Right lobe of liver (tissue), 4 donors: Measurements from ENCODE around the genes MAGEA4, GABRQ and L1CAM.

DNA sequence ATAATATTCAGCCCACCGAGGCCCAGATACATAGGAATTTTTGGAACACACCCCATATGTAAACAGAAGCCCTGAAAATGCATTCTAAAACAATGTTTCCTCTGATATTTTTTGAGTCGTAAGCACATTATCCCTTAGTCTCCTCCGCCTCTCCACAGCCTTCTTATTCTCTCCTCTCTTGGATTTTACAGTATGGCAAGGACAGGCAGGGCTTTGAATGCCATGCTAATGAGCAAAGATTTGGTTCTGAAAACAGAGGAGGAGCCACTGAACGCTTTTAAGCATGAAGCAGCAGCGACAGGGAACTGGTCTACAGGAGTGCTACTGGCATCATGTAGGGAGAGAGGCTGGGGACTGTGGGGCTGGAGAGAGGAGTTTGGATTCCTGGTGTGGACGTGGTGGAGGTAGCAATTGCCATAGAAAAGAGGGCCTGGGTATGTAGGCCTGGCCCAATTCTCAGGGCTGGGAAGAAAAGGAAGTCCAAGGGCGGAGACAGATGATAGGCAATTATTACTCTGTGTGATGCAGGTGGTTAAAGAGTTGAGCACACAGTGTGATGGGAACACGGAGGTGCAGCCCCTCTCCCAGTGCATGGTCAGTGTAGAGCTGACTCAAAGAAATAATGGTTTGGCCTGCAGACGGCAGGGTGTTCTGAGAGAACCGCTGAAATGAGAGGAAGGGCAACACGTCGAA lies 4.7 kb upstream of the CD99L2 start:
- PRO-cap, 4 experiments, result no peak in any of the 4 experiments
- RAMPAGE, long total RNA, 2 experiments, result no peak in any of the 2 experiments

DNA sequence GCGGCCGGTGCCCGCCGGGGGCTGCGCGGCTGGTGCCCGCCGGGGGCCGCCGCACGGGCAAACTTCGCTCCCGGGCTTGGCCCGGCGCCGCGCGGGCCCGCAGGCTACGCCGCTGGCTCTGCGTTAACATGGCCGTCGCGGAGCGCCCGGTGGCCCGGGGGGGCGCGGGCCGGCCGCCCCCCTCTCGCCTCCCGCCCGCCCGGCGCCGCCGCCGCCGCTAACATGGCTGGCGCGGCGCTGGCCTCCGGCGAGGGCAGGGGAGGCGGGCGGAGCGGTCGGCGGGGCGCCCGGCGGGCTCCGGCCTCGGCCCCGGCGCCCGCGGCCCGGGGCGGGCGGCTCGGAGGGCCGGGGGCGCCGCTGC lies 690 bp downstream of the HMGB3 start:
- PRO-cap, 4 experiments, result no peak in any of the 4 experiments
- RAMPAGE, long total RNA, 2 experiments, result no peak in any of the 2 experiments

DNA sequence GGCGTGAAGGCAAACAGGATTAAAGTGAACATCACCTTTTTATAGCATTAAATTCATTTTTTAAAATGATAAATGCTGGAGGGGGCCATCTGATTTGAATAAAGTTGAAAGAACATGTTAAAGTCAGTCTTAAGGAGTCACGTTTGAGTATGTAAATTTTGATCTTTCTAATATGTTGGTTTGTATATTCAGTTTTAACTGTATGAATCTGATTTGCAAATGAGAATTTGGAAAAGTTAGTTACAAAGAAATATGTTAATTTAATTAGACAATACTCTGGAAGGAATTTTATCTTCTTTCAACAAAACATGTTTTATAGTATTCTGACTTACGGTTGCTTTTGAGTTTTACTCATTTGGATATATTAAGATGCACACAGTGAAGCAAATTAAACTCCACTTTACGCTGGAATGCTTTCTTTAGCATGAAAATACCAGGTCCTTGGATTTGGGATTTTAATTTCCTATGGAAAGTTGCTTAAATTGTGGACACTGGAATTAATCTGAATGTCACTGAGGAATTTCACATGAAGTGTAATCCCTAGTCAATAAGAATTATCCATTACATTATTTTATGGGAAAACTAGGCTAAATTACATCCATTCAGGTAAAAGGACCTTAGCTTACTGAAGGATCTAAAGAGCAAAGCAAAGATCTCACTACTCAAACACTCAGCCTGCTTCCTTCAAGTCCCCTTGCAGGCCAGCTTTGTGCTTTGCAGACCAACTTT lies 8.2 kb downstream of the VMA21 start:
- PRO-cap, 4 experiments, result no peak in any of the 4 experiments
- RAMPAGE, long total RNA, 2 experiments, result no peak in any of the 2 experiments

DNA sequence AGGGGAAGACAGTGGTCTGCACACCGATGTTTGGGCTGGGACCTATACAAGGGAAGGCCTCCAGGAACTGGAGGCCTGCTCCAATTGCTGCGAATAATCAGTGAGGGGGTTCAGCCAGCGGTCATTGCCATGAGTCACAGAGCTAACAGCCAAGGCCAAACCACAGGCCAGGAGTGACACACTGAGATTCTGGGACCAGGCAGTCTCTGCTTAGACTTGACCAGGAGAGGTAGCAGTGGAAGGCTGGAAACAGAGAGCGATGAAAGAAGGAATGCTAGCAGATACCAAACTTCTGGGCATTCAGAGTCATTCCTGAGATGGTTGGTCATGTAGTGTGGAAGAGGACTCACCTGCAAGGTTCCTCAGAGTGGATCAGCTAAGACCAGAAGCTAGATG lies 54.6 kb downstream of the CNGA2 start:
- PRO-cap, 4 experiments, result no peak in any of the 4 experiments
- RAMPAGE, long total RNA, 2 experiments, result no peak in any of the 2 experiments

DNA sequence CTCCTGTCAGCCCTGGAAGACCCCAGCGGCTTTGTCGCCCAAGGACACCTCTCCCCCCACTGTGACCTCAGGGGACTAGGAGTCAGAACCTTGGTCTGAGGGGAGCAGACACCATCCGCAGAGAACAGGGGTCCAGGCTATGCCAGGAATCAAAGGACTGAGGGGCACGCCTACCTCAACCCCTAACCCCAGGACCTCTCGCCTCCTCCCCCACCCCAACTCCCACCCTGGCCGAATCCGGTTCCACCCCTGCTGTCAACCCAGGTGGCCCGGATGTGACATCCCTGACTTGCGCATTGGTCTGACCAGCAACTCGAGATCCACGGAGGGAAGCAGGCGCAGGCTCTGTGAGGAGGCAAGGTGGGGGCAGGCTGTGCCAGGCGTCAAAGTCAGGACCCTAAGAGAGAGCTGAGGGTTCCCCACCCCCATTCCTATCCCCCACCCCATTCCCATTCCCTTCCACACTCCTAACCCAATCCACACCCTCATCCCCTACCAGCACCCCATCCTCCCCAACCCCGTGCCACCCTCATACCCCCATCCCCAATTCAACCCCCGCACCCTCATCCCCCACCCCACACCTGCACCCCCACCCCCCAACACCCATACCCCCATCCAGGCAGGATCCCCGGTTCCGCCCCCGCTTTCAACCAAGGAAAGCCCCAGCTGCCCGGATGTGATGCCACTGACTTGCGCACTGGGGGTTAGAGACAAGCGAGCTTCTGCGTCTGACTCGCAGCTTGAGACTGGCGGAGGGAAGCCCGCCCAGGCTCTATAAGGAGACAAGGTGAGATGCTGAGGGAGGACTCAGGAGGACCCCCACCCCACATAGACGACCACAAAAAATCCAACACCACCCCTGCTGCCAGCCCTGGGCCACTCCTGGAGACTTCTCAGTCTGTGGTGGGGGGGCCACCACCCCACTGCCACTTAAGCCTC lies at the start of gene MAGEA4:
TSS of gene MAGEA4 (plus strand) at position 707 of the 939 bp plus-strand sequence.
- PRO-cap, 4 experiments, result no peak in any of the 4 experiments
- RAMPAGE, long total RNA, 2 experiments, result no peak in any of the 2 experiments

GRCh38 chrX:152637565-152638335 lies at the start of gene GABRQ:
Gene GABRQ, plus strand, starts transcription at chrX:152637895.
- PRO-cap, 4 experiments, result no peak in any of the 4 experiments
- RAMPAGE, long total RNA, 2 experiments, result no peak in any of the 2 experiments

DNA sequence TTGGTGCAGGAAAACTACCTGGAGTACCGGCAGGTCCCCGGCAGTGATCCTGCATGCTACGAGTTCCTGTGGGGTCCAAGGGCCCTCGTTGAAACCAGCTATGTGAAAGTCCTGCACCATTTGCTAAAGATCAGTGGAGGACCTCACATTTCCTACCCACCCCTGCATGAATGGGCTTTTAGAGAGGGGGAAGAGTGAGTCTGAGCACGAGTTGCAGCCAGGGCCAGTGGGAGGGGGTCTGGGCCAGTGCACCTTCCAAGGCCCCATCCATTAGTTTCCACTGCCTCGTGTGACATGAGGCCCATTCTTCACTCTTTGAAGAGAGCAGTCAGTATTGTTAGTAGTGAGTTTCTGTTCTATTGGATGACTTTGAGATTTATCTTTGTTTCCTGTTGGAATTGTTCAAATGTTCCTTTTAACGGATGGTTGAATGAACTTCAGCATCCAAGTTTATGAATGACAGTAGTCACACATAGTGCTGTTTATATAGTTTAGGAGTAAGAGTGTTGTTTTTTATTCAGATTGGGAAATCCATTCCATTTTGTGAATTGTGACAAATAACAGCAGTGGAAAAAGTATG lies 3.4 kb downstream of the MAGEA12 start:
- PRO-cap, 4 experiments, result no peak in any of the 4 experiments
- RAMPAGE, long total RNA, 2 experiments, result no peak in any of the 2 experiments

- PRO-cap, 4 experiments, result peak in 3 of 4 experiments; most common plus-strand start chrX:152877129 (in 3); most common minus-strand start chrX:152877007 (in 1)
- RAMPAGE, long total RNA, 2 experiments, result no peak in any of the 2 experiments
These were observed 20.9 kb upstream of the ZNF185 start for GRCh38 chrX:152876771-152877516.

GRCh38 chrX:153476990-153477520 lies 6.7 kb upstream of the HAUS7 start:
- PRO-cap, 4 experiments, result peak in 1 of 4 experiments; most common plus-strand start chrX:153477270 (in 1)
- RAMPAGE, long total RNA, 2 experiments, result no peak in any of the 2 experiments

DNA sequence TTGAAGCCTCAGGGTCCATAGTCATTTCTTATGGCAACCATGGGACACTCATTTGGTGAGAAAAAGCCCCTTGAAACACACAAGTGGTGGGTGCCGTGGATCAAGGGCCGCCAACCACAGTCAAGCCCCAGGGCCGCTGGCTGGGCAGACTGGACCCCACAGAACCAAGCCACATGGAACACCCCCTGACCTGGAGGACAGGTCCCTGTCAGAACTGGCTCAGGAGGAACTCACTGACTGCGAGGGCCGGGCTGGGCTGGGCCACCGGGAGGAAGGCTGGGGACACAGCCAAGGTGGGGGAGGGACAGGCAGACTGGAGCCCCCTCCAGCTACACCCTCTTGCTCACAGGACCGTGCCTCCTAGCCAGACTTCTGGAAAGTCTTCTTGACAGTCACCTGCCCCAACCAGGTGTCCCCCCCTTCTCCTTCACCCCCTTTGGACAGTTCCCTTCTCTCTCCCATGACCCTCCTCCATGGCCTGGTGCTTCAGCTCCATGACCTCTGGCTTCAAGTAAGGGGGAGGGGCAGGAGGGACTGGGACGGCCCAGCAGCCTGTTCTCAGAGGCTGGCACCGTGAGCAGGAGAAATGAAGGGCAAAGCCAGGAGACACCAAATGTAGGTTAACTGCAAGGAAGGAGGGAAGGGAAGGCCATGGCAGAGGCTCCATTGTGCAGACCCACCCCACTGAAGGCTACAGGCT lies 22.7 kb upstream of the DUSP9 start:
- PRO-cap, 4 experiments, result peak in 4 of 4 experiments; most common plus-strand start position 527 of the sequence (in 3); most common minus-strand start position 232 of the sequence (in 4)
- RAMPAGE, long total RNA, 2 experiments, result no peak in any of the 2 experiments

DNA sequence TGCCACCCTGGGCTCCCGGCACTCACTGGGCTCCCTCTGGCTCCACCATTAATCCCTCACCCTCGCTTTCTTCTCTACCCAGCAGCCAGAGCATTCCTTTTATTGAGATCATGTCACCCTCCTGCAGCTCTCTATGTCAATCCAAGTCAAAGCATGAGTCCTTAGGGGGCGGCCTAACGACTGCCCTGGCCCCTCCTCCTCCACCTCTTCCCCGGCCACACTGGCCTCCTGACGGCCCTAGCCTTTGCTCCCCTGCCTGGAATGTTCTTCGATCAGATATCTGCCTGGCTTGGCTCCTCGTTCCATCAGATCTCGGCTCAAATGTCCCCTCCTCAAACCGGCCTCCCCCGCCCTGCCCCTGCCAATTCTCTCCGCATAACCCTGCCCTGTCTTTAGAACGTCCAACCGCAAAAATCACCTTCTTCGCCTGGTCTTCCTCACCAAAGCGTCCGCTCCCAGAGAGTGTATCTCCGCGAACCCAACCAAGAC lies 645 bp upstream of the PNCK start:
- PRO-cap, 4 experiments, result no peak in any of the 4 experiments
- RAMPAGE, long total RNA, 2 experiments, result no peak in any of the 2 experiments

- PRO-cap, 4 experiments, result no peak in any of the 4 experiments
- RAMPAGE, long total RNA, 2 experiments, result no peak in any of the 2 experiments
These were observed 2.5 kb downstream of the SLC6A8 start for GRCh38 chrX:153690087-153690851.

- PRO-cap, 4 experiments, result no peak in any of the 4 experiments
- RAMPAGE, long total RNA, 2 experiments, result start-site peak on the minus strand in 1 of 2 experiments, at chrX:153724066-153724103 at its widest, 32 reads per replicate
These were observed 250 bp downstream of the BCAP31 start for GRCh38 chrX:153724002-153724272.

- PRO-cap, 4 experiments, result no peak in any of the 4 experiments
- RAMPAGE, long total RNA, 2 experiments, result no peak in any of the 2 experiments
These were observed 15.9 kb downstream of the ABCD1 start for GRCh38 chrX:153740535-153740974.

GRCh38 chrX:153828567-153829301 lies 1.6 kb downstream of the PDZD4 start:
- PRO-cap, 4 experiments, result no peak in any of the 4 experiments
- RAMPAGE, long total RNA, 2 experiments, result no peak in any of the 2 experiments

GRCh38 chrX:153830777-153831541 lies 615 bp upstream of the PDZD4 start:
- PRO-cap, 4 experiments, result peak in 1 of 4 experiments; most common minus-strand start chrX:153830903 (in 1)
- RAMPAGE, long total RNA, 2 experiments, result no peak in any of the 2 experiments

- PRO-cap, 4 experiments, result peak in 2 of 4 experiments; most common minus-strand start chrX:153845082 (in 2)
- RAMPAGE, long total RNA, 2 experiments, result no peak in any of the 2 experiments
These were observed 14.4 kb upstream of the PDZD4 start for GRCh38 chrX:153844620-153845291.

- PRO-cap, 4 experiments, result no peak in any of the 4 experiments
- RAMPAGE, long total RNA, 2 experiments, result no peak in any of the 2 experiments
These were observed at the start of gene L1CAM for GRCh38 chrX:153886023-153886715. Gene L1CAM, minus strand, starts transcription at chrX:153886173.

DNA sequence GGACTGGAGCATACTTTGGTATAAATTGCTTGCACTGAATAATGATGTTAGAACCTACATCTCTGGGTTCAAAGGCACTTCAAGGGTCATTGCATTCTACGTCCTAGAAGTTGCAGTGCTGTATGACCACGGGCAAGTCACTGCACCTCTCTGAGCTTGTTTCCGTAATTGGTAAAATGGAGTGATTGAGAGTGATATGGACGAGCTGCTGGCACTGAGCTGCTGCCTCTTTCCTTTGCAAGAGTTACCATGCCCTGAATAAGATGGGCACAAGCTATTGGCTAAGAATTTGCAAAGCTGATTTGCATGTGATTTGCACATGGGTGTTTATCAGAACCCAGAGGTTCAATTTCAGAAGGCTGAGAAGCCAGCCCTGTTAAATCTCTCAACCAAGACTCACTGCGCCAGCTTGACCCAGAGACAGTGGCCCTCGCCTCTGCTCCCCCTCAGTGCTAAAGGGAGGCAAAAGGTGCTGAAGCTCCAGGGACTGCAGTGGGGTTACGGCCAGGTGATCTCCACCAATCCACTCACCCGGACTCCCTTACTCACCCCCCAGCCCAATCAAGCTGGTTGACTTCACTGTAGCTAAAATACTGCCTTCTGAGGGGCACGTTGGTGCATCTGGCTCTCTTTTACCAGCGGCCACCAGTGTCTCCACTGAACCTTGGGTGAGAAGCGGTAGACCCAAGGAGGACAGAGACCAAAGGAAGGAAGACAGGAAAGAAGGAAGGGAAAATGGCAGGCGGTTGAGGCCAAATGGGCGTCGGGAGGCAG lies 665 bp downstream of the ARHGAP4 start:
- PRO-cap, 4 experiments, result peak in 1 of 4 experiments; most common plus-strand start position 354 of the sequence (in 1); most common minus-strand start position 221 of the sequence (in 1)
- RAMPAGE, long total RNA, 2 experiments, result no peak in any of the 2 experiments

- PRO-cap, 4 experiments, result no peak in any of the 4 experiments
- RAMPAGE, long total RNA, 2 experiments, result no peak in any of the 2 experiments
These were observed 1.7 kb downstream of the RENBP start for GRCh38 chrX:153942700-153943132.